ENCODE data around the gene TANGO6.

GRCh38 chr16:68819094-68819610 is 24.2 kb upstream of the TANGO6 start:
- PRO-cap = no peak

DNA sequence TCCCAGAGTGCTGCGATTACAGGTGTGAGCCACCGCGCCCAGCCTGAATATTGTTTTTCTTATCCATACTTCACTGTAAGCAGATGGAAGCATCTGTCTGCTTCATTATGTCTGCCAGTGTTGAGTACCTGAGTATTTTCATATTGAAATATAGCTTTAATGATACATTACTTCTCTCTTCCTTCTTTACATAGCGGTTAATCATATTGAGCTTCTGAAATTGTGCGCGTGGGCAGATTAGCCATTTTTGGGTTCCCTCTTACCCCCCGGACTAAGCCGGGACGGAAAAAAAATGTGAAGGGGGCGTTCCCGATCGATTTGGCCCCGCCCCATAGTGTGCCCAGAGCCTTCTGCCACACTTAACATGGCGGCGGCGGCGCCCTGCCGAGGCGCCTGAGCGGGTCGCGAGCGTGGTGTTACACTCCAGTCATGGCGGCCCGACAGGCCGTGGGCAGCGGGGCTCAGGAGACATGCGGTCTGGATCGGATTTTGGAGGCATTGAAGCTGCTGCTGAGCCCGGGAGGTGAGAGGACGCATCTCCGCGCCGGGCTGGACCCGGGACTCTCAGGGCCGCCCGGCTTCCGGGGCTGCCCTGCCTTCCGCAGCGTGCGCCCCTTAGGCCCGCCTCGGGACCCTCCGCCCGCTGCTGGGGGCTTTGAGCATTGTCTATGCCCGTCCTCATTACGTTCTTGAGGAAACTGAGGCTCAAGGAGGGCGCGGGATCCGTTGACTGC is at the start of gene TANGO6:
Gene TANGO6, plus strand, starts transcription at position 343 of the 734 bp plus-strand sequence.
- PRO-cap = bidirectional peak, plus-strand start at position 426 of the sequence, minus-strand start at position 257 of the sequence

DNA sequence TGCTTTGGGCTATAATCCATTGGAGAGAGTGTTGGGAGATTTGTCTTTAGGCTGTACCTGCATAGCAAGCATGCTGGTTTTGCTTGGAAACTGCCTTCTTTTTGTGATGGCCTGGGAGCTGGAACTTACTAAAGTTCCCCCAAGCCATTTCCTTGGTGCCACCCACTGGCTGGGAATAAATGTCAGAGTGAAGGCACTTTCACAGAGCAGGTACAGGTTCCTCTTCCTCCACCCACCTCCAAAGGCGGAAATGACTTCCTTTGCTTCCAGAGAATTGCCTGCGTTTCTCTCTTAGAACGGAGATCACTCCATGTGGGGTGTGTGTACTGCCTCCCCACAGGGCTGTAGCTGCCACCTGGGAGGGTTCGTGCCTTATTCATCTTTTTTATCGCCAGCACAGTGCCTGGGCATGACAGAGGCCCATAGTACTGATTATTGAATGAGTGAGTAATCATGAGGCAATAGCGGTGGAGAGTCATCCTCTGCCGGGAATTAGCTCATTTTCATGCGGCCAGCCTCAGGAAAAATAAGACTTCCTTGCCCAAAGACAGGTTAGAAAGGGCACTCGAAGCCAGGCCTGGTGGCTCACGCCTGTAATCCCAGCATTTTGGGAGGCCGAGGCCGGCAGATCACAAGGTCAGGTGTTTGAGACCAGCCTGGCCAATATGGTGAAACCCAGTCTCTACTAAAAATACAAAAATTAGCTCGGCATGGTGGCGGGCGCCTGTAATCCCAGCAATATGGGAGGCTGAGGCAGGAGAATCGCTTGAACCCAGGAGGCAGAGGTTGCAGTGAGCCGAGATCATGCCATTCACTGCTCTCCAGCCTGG is 32.1 kb upstream of the HAS3 start:
- PRO-cap = bidirectional peak, plus-strand start at position 544 of the sequence, minus-strand start at position 240 of the sequence

- PRO-cap = no peak
Measured at GRCh38 chr16:69089475-69089822, 16.0 kb upstream of the HAS3 start.

GRCh38 chr16:69316473-69317114 is 5.4 kb downstream of the VPS4A start:
- PRO-cap = no peak

GRCh38 chr16:69639240-69639947 is 73.6 kb downstream of the NFAT5 start:
- PRO-cap = no peak

- PRO-cap = no peak
Measured at GRCh38 chr16:69703023-69704007, 23.0 kb downstream of the NQO1 start.

- PRO-cap = no peak
Measured at GRCh38 chr16:69756927-69757344, 2.2 kb upstream of the NOB1 start.

- PRO-cap = no peak
Measured at GRCh38 chr16:69798549-69798886, 36.4 kb downstream of the WWP2 start.

- PRO-cap = no peak
Measured at GRCh38 chr16:69820664-69821629, 58.8 kb downstream of the WWP2 start.

GRCh38 chr16:69822256-69822708 is 60.1 kb downstream of the WWP2 start:
- PRO-cap = no peak

GRCh38 chr16:69823668-69824231 is 61.6 kb downstream of the WWP2 start:
- PRO-cap = unidirectional peak, plus-strand start at chr16:69824116

DNA sequence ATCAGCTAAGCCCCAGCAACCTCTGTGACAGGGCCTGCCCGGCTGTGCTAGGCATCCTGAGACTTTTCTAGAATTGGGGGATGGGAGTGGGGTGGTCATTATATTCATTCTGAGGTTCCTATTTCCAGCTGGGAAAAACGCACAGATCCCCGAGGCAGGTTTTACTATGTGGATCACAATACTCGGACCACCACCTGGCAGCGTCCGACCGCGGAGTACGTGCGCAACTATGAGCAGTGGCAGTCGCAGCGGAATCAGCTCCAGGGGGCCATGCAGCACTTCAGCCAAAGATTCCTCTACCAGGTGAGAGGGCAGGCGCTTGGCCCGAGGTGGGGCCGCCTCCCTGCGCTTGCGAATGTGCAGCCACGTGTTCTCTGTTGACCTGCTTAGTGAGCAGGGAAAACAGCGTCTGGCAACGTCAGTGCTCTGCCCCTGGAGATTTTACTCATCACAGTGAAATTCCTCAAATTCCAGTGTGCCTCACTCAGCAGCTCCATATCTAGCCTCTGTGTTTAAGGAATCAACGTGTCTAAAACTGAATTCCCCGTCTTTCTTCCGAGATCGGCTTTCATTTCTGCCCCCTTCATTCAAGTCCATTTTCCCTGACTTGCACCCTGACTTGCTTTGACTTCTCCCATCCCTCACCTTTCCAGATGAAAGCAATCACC is 33.4 kb upstream of the CLEC18A start:
- PRO-cap = no peak

- PRO-cap = no peak
Measured at GRCh38 chr16:69935772-69936508, 15.2 kb upstream of the CLEC18A start.

GRCh38 chr16:70152375-70153118 is 21.0 kb upstream of the CLEC18C start:
- PRO-cap = no peak

- PRO-cap = no peak
Measured at GRCh38 chr16:70252391-70252680, 596 bp upstream of the EXOSC6 start.

- PRO-cap = no peak
Measured at GRCh38 chr16:70283272-70283729, 6.0 kb downstream of the AARS1 start.

DNA sequence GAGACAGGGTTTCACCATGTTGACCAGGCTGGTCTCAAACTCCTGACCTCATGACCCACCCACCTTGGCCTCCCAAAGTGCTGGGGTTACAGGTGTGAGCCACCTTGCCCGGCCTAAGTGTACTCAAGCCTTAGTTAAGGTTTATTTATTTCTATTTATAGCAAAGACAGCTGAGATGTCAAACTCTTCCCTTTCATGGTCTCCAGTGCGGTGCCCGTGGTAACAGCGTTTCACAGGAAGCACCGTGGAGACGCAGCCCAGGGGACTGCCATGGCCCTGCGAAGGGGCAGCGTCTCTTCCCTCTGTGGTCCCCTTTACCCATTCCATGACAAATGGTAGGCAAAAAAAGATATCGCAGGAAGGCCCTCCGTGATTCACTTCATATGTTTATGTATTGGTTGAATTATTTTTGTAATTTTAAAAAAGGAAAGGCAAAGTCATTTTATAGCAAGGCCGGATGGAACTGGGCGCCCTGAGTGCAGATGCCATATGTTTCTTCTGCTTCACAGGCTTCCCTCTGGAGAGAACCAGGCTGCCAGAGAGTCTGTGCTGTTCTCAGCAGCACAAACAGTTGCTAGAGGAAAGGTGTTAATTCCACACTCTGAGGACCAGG is 29.3 kb downstream of the DDX19A start:
- PRO-cap = no peak

DNA sequence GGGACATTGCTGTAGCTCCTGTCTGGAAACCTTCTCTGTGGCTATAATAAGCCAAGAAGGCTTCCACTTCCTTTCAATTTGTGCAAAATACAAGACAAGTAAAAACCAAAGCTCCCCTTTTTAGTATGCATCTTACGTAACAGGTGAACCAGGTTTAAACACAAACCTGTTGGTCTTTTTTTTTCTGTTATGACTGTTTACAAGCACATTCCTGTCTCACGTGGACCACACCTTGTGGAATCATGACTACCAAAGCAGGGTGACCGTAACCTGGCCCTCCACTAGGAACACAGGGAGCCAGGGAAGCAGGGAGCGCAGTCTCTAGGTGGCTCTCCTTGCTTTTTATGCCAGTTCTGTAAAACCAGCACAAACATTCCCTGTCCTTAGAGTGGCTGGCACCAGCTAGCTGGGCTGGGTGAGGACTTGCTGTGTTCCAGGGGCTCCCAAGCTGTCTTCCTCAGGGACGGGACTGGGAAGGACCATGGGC is 44.0 kb downstream of the DDX19A start:
- PRO-cap = no peak

- PRO-cap = no peak
Measured at GRCh38 chr16:70432415-70433140, 6.3 kb downstream of the ST3GAL2 start.